Hepatocyte (in vitro differentiated cells and primary cell): ENCODE measurements around a stretch of chr18.

DNA sequence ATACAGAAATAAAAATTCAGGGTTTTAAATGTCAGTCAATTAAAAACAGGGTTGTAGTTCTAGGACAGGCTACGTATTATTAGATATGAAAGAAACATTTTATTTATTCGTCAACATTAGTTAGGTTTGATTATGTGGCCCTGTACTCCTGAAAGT is 272 bp upstream of the RPL17 start:
- RAMPAGE, long total RNA = no peak
- RRBS = no CpG with 5 or more reads among the region's 2 CpGs

GRCh38 chr18:49582207-49583036 is 20.6 kb downstream of the LIPG start:
- RAMPAGE, long total RNA = no peak
- RRBS = no CpG with 5 or more reads among the region's 16 CpGs

- RAMPAGE, long total RNA = no peak
- RRBS = no CpG with 5 or more reads among the region's 9 CpGs
Observed at GRCh38 chr18:49812133-49812732, 1.1 kb downstream of the ACAA2 start.

DNA sequence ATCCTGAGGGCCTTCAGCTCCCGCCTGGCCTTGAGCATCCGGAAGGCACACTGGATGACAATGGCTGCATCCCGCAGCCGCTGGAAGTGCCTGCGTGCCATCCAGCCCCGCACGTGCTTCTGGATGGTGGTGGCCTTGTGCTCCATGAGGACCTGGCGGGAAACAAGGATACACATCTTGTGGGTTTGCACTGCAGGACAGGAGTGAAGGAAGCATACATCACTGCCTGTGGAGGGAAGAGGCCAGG is 89.3 kb upstream of the ACAA2 start:
- RAMPAGE, long total RNA = no peak
- RRBS = no CpG with 5 or more reads among the region's 8 CpGs

- RAMPAGE, long total RNA = no peak
- RRBS = no CpG with 5 or more reads among the region's 3 CpGs
Observed at GRCh38 chr18:50135084-50135629, 59.8 kb downstream of the MYO5B start.

DNA sequence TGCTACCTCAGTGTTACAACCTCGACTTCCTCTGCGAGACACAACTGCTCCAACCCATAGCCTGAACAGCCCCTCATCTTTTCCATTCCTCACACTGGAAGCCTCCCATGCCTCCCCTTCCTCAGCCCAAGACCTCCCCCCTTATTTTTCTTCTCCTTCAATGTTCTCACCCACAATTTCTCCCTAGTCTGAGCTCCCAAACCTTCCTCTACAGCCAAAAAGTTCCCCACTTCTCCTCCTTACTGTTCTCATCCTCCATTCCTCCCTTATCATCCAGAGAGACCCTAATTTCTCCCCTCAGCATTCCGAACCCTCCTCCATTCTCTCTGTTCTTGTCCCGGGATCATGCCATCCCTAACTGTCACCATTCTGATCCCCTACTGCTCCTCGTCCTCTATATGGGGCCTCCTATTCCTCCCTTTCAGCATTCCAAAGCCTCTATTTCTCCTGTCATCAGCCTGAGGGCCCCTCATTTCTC is 717 bp downstream of the MBD1 start:
- RAMPAGE, long total RNA = no peak
- RRBS = no CpG with 5 or more reads among the region's 5 CpGs

DNA sequence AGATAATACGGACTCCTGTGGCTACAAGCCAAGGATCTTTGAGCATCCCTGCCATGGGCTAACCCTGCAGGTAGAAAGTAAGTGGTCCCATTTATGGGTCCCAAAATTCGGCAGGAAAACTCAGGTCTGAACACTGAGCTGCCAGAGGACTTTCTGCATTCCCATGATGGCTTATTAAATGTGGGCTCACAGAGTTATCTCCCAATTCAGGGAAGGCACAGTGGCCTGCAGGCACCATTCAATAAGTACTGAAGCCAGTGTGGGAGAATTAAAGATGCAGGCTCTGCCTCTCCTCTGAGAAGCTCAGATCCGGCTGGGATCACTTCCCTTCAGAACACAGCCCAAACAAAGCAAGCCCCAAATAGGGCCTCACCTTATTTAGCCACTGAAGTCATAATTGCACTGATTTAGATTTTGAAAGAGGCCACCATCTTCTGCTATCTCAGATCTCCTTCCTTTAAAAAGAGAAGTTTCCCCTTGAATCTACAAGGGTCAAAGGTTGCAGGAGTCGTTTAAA is 94.3 kb downstream of the MAPK4 start:
- RAMPAGE, long total RNA = no peak
- RRBS = no CpG with 5 or more reads among the region's 4 CpGs

- RAMPAGE, long total RNA = no peak
- RRBS = no CpG with 5 or more reads among the region's 11 CpGs
Observed at GRCh38 chr18:50674242-50674789, 114.4 kb downstream of the MAPK4 start.

- RAMPAGE, long total RNA = no peak
- RRBS = no CpG with 5 or more reads among the region's 5 CpGs
Observed at GRCh38 chr18:50727118-50727404, 92.8 kb downstream of the MRO start.

DNA sequence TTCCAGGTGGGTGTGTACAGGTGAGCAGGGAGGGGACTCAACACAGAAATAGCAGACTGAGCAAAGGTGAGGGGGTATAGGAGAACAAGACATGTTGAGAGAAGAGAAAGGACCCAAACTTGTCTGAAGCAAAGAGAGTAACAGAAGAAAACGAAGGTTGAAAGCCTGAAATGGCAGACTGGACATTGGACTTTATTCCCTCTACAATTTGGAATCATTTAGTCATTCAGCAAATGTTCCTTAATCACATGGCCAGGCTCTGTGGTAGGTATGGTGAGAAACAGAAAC is 23.3 kb downstream of the MRO start:
- RAMPAGE, long total RNA = no peak
- RRBS = no CpG with 5 or more reads among the region's 1 CpG

DNA sequence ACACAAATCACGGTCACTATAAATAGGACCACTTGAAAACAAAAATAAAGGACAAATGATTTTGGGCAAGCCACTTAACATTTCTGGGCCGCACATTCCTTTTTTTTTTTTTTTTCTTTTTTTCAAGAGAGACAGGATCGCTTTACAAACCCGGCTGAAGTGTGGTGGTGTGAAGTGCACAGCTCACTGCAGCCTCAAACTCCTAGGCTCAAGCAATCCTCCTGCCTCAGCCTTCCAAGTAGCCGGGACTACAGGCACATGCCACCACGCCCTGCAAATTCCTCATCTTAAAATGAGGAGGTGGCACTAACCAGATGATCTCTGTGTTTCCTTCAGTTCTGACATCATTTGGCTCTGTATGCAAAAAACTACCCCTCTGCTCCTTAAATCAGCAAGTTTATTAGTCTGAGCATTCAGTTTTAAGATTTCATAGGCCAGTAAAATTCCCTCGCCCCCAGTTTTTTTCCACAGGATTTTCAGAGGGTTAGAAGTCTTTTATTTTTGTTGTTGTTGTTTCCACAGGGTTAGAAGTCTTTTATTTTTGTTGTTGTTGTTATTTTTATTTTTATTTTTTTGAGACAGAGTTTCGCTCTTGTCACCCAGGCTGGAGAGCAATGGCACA is 28.4 kb upstream of the MRO start:
- RAMPAGE, long total RNA = no peak
- RRBS = 86% methylated on average over 1 of the region's 8 CpGs

DNA sequence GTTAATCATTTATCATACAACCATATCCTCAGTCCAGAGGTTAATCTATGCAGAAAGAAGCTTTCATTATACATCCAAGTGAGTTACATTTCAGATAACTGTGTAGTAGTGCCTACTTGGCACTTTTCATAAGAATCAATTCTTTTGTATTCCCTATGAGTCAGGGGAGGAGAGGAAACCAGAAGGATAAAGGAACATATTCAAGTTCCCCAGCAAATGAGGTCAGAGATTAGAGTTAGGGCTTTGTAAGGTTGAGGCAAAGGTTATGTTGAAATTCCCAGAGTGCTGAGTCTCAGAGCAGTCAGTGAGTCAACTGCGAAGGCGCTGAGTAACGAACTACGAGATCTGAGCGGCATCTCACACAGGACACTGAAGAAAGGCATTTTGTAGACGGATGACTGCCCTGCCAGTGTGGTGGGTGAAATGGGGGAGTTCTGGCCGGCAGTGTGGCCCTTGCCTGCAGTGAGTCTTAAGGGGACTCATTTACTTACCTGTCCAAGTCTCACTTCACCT is 25.0 kb upstream of the ME2 start:
- RAMPAGE, long total RNA = no peak
- RRBS = no CpG with 5 or more reads among the region's 7 CpGs

GRCh38 chr18:50877778-50878045 is 1.2 kb upstream of the ME2 start:
- RAMPAGE, long total RNA = no peak
- RRBS = no CpG with 5 or more reads among the region's 2 CpGs

- RAMPAGE, long total RNA = no peak
- RRBS = under 1% methylated on average over 41 of the region's 91 CpGs
Observed at GRCh38 chr18:51030389-51031470, 717 bp downstream of the SMAD4 start.

DNA sequence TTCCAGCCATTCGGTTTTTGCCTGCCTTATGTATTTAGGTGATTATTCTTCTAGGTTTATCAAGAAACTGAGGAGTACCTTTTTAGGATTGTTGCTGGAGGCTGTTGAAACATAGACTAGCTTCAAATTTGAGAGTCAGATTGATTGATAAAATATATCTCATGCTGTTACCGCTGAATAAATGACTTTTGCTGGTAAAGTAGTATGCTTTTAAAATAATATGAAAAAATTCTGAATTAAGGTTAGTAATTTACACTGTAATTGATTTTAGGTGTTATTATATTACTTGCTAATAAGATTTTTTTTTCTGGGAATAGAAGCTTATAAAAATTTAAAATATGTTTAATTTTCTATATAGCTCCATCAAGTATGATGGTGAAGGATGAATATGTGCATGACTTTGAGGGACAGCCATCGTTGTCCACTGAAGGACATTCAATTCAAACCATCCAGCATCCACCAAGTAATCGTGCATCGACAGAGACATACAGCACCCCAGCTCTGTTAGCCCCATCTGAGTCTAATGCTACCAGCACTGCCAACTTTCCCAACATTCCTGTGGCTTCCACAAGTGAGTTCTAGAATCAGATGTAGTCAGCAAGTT is 24.5 kb downstream of the SMAD4 start:
- RAMPAGE, long total RNA = no peak
- RRBS = no CpG with 5 or more reads among the region's 5 CpGs

DNA sequence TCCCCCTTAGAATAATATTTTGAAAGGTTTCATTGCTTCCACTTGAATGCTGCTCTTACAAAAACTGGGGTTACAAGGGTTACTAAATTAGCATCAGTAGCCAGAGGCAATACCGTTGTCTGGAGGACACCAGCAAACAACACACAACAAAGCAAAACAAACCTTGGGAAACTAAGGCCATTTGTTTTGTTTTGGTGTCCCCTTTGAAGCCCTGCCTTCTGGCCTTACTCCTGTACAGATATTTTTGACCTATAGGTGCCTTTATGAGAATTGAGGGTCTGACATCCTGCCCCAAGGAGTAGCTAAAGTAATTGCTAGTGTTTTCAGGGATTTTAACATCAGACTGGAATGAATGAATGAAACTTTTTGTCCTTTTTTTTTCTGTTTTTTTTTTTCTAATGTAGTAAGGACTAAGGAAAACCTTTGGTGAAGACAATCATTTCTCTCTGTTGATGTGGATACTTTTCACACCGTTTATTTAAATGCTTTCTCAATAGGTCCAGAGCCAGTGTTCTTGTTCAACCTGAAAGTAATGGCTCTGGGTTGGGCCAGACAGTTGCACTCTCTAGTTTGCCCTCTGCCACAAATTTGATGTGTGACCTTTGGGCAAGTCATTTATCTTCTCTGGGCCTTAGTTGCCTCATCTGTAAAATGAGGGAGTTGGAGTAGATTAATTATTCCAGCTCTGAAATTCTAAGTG is 53.2 kb downstream of the SMAD4 start:
- RAMPAGE, long total RNA = no peak
- RRBS = no CpG with 5 or more reads among the region's 2 CpGs

DNA sequence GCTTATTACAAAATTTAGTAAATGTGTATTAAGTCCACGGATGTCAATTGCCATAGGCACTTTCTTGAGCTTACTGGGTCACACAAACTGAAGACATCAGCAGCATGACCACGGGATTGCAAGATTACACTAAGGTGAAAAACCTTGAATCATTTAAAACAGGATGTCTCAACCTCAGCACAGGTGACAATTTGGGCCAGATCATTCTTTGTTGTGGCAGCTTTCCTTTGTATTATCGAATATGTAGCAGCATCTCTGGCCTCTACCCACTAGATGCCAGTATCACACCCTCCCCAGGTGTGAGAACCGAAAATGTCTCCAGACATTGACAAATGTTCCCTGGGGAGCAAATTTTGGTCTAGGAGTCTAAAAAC is 1.4 kb downstream of the MBD2 start:
- RAMPAGE, long total RNA = no peak
- RRBS = no CpG with 5 or more reads among the region's 4 CpGs

DNA sequence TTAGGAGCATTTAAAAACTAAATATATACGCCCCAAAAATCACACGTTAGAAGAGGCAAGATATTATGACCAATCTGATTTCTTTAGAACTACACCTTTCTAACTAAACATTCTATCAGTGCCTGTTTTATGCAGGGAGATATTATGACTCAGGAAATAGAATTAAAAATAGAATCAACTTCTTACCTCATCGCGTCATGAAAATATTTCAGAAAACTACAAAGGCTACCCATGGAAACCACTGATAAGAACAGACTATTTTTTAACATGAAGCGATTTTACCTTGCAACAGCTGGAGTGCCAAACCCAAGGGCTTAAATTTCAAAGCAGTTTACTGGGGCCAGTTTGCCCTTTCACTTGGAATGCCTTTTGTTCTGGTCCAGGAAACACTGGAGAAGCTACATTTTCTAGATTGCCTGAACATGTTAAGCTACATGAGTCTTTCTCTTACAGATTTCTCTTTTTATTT is 304.8 kb upstream of the CCDC68 start:
- RAMPAGE, long total RNA = no peak
- RRBS = no CpG with 5 or more reads among the region's 5 CpGs

GRCh38 chr18:55323096-55323694 is 264.8 kb downstream of the TCF4 start:
- RAMPAGE, long total RNA = no peak
- RRBS = no CpG with 5 or more reads among the region's 9 CpGs

DNA sequence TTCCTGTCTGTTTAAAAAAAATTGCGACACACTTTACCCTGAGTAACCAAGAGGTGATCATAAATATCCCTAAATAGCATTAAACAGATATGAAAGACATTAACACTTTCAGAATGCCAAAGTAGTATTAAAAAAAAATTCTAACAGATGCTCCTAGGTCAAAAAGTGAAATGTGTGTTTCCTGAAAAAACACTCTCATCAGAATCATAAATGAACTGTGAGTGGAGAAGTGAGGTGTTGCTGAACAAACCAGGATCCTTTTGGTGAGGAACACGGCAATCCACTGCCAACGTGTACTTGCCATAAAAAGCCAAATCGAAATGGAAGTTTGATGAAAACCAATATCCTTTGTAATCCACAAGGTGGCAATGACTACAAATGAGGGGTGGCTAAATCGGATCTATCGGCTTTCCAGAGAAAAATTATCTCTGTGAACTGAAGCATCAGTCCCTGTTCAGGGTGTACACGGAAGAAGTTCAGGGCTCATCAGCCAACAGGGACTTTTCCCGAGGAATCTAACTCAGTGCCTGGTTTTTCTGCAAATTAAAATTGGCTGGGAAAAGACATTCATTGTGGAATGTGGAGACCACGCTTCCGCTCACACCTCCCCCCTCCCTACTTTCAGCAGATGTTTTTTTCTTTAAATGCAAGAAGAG is 248.8 kb downstream of the TCF4 start:
- RAMPAGE, long total RNA = no peak
- RRBS = no CpG with 5 or more reads among the region's 10 CpGs